ENCODE results near the genes MT1M and PSME3IP1.

GRCh38 chr16:56385767-56386462 is 39.4 kb downstream of the AMFR start:
- PRO-cap = no peak

DNA sequence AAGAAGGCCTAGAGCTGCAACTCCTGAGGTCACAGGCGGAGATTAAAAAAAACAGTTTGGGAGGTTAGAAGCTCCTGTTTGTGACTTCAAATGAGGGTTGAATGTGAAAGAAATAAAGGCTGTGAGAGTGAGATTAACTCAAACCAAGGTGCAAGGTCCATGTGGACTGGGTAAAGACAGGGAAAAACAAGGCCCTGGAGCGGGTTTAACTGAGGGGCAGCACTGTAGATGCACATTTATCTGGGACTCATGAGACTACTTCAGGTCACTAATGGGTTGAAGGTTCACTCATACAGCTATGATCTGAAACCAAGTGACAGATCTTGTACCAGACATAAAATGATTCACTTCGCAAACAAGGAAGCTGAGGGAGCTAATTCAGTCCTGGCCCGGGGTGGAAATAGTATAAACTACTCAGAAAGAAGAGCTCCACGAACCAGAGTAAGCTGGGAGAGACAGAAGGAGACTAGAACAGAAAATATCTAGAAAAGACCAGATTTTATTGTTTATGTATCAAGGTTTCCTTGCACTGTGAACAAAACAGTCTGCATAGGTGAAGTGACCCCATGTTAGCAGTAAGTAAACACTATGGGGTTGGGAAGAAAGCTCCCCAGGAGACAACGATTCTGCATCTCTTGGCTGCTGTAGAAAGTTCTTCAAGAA is 16.6 kb downstream of the AMFR start:
- PRO-cap = no peak

- PRO-cap = no peak
These were observed 1.1 kb downstream of the AMFR start for GRCh38 chr16:56424196-56424757.

GRCh38 chr16:56632361-56633217 is at the start of gene MT1M:
MT1M (plus strand) TSS chr16:56632659.
- PRO-cap = bidirectional peak, plus-strand start at chr16:56632659, minus-strand start at chr16:56632458; bidirectional peak, plus-strand start at chr16:56633069, minus-strand start at chr16:56633071

DNA sequence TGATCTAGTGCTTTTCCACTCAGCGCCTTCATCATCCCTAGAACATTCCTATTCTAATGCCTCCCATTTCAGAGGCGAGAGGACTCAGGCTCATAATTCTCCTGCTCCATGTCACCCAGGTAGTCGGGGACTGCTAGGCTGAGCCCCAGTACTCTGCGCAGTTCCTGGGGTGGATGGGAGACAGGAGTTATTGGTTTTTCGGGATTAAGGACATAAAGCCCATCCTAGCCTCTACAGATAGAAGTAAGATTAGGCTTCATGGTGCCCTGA is 351 bp downstream of the MT1A start:
- PRO-cap = no peak

DNA sequence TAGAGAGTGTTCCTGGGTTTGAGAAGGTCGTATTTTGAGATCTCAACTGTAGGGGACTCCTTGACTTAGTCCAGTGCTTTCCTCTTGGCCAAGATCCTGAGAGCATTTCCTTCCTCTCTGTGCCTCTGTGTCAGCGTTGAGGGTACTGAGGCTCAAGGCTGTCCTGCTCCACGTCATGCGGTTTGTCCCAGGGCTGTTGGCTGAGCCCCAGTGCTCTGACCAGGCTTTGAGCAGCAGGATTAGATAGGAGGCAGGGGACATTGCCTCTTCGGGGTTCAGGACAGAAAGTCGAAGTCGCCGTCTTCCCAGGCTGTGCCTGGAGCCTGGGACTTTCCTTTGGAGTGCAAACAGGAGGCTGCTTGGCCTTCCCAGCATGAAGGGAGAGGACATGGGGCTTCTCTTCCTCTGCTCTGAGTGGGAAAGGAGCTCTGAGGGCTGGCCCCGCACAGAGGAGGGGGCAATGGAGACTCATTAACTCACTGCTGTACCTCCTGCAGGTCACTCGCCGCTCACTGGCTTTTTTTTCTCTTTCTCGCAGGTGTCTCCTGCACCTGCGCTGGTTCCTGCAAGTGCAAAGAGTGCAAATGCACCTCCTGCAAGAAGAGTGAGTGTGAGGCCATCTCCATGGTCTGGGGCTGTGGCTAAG is 501 bp downstream of the MT1F start:
- PRO-cap = bidirectional peak, plus-strand start at position 260 of the sequence, minus-strand start at position 98 of the sequence

GRCh38 chr16:56670025-56670544 is 471 bp downstream of the MT1H start:
- PRO-cap = no peak

- PRO-cap = no peak
These were observed 1.0 kb upstream of the NUP93 start for GRCh38 chr16:56728915-56729334.

DNA sequence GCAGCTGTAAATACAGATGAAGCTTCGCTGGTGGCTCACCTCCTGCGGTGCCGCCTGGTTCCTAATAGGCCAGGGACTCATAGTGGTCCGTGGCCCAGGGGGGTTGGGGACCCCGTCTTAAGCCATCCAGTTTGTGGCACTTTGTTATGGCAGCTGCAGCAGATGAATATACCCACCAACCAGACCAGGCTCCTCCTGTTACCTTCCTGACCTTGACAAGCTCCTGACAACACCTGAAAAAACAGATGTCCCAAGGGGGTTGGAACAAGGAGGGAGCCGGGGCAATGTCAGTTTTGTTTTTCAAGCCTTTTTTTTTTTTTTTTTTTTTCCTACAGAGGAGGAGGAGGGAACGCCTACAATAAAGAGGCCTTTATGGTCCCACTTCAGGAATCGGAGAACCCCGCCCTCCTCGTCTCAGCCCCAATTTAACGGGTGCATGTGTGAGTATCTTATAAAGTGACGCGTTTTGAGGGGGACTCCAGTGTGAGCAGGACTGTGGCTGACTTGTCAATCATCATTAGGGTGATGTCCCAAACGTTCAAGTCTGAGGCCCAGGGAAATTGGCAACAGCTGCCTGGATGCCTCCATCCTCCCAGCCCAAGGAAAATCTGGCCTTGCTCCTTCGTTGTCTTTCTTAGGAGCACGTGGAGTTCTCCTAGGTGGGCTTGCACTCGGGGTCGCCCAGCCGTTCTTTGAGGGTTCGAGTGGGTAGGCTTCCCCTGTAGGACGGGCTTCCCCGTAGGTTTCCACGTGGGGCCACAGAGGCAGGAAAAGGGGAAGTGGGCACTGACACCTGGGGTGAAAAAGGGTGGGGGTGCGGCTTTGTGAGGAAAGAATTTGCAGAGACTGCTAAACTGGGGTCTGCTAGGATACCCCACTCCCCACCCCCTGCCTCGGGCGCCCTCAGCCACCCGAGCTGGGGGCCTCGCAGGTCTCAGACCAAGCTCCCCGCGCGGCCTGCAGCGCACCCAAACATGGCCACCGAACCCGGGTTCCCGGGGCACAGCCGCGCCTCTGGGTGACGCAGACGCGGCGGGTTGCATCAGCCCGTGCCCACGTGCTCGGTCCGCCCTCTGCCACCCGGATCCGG is 668 bp upstream of the HERPUD1 start:
- PRO-cap = bidirectional peak, plus-strand start outside the sequence, minus-strand start at position 976 of the sequence

DNA sequence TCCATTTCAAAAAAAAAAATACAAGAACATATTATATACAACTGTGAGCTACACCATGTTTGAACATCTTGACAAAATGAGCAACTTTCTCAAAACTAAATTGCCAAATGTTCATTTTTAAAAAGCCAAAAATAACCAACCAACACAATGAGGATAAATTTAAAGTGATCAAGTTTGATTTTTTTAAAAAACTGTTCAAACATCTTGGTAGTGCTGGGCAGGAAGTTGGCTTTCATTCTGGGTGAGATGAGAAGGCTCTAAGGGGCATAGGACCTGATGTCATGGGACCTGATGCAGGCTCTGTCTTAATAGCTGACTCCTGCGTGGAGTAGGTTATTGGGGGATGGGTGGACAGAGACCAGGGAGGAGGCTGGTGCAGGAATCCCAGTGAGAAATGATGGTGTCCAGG is 20.2 kb downstream of the NLRC5 start:
- PRO-cap = no peak

DNA sequence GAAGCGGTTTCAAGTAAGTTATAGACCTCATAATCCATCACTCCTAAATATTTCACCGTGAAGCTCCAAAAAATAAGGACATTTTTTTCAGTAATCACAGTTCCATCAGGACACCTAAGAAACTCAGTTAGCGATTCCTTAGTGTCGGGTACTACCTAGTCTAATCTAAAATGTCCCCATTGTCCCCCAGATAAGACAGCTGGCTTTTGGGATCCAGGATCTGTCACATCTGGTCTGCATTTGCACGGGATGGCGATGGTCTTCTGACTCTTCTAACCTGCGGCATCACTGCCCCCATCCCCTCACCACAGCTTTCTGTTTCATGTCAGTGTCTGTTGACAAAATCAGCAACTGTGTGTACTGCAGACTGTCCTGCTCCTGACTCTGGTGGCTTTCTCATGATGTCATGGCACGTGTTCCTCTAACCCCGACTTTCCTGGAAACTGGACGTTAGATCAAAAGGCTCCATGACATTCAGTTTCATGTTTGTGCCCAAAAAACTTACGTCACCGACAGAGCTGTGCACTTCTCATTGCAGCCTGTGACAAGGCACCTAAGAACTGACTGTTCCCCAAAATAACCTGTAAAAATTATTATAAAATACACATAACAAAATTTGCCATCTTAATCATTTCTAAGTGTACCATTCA is 30.1 kb upstream of the CPNE2 start:
- PRO-cap = no peak

DNA sequence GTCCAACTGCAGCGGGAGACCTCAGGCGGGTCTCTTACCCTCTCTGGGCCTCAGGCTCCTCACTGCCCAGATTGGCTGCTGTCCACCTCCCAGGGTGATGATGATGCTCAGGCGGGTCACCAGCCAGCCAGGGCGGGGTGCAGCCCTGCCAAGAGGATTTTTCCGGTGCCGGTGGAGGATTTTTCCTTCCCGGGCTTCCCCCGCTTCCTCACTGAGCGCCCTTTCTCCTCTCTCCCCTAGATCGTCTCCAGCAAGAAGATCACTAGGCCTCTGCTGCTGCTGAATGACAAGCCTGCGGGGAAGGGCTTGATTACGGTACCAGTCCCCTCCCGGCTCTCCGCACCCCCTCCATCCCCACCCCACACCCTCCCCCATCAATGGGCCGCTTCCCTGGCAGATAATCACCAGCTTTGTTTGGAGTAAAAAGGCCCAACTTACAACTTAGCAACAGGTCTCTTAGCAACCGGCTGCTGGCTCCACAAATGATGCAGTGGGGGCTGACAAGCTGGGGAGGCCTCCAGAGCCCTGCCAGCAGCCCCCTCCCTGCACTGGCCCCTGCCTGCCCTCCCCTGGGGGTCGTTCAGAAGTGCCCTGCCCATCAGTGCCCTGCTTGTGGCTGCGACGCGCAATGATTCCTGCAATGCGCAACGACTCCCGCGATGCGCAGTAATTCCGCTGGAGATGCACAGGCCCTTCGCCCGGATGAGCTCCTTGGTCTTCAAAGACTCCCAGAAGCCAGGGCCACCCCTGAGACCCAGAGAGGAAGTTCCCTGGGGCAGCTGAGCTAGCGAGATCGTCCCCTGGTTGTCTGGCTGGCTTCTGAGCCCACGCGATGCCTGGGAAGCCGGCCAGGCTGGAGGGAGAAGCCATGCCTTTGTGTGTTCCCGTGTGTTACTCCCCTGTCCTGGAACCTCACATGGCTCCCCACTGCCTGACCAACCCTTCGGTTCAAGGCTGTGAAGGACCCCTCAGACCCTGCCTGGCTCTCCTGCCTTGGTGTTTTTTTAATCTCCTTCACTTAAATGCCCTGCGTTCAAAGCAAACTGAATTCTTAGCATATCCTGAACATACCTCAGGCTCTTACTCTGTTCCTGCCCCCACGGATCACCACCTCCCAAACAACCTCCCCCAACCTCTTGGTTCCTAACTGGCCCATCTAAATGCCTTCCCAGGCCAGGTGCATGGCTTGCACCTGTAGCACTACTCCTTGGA is 23.3 kb downstream of the CPNE2 start:
- PRO-cap = no peak

GRCh38 chr16:57128664-57129605 is 36.6 kb downstream of the CPNE2 start:
- PRO-cap = no peak

GRCh38 chr16:57185016-57186119 is at the start of gene PSME3IP1:
PSME3IP1 (minus strand) TSS chr16:57186039.
- PRO-cap = unidirectional peak, plus-strand start at chr16:57185446; unidirectional peak, minus-strand start at chr16:57185875; bidirectional peak, plus-strand start at chr16:57186313, minus-strand start at chr16:57186039

- PRO-cap = no peak
These were observed 17.8 kb downstream of the PLLP start for GRCh38 chr16:57266499-57267334.

- PRO-cap = bidirectional peak, plus-strand start at chr16:57269045, minus-strand start at chr16:57268915
These were observed 15.5 kb downstream of the PLLP start for GRCh38 chr16:57268749-57269545.

- PRO-cap = no peak
These were observed 1.2 kb downstream of the CX3CL1 start for GRCh38 chr16:57373308-57374045.

GRCh38 chr16:57418755-57419401 is 14.3 kb downstream of the CCL17 start:
- PRO-cap = no peak

- PRO-cap = no peak
These were observed 8.2 kb downstream of the POLR2C start for GRCh38 chr16:57470491-57471281.

- PRO-cap = no peak
These were observed 1.0 kb downstream of the DOK4 start for GRCh38 chr16:57485057-57485833.

All from sternocleidomastoid (tissue), 1 donor.